Kidney (tissue), 2 donors: ENCODE results near the gene SCOC.

- PRO-cap, result bidirectional peak, plus-strand start at chr4:140150929, minus-strand start at chr4:140150844; bidirectional peak, plus-strand start at chr4:140151229, minus-strand start at chr4:140151157; bidirectional peak, plus-strand start at chr4:140151374, minus-strand start at chr4:140151516
- RRBS, result 2% methylated on average over 7 of the region's 59 CpGs
Measured at GRCh38 chr4:140150644-140151431, 3.1 kb downstream of the MAML3 start.

- PRO-cap, result bidirectional peak, plus-strand start at chr4:140237771, minus-strand start at chr4:140237708
- RRBS, result no CpG with 5 or more reads among the region's 14 CpGs
Measured at GRCh38 chr4:140237407-140238268, 83.7 kb upstream of the MAML3 start.

DNA sequence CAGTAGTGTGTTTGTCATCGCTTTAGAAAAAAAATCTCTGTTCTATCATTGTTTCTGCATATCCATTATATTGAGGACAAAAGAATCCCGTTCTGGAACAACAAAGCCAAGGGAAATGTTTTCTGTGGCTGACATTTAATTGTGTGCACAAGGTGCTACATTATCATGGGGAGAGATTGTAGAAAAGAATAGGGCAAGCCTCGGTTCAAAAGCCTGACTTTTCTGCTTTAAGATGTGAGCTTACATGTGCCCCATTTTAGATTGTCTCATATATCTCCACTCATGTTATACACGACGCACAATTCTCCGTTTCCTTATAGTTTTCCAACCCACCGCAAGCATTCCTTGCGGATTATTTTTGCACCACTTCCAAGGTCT lies 99.5 kb upstream of the MAML3 start:
- PRO-cap, result no peak
- RRBS, result no CpG with 5 or more reads among the region's 8 CpGs

GRCh38 chr4:140297116-140297616 lies 76.3 kb upstream of the SCOC start:
- PRO-cap, result no peak
- RRBS, result 38% methylated on average over 2 of the region's 8 CpGs

DNA sequence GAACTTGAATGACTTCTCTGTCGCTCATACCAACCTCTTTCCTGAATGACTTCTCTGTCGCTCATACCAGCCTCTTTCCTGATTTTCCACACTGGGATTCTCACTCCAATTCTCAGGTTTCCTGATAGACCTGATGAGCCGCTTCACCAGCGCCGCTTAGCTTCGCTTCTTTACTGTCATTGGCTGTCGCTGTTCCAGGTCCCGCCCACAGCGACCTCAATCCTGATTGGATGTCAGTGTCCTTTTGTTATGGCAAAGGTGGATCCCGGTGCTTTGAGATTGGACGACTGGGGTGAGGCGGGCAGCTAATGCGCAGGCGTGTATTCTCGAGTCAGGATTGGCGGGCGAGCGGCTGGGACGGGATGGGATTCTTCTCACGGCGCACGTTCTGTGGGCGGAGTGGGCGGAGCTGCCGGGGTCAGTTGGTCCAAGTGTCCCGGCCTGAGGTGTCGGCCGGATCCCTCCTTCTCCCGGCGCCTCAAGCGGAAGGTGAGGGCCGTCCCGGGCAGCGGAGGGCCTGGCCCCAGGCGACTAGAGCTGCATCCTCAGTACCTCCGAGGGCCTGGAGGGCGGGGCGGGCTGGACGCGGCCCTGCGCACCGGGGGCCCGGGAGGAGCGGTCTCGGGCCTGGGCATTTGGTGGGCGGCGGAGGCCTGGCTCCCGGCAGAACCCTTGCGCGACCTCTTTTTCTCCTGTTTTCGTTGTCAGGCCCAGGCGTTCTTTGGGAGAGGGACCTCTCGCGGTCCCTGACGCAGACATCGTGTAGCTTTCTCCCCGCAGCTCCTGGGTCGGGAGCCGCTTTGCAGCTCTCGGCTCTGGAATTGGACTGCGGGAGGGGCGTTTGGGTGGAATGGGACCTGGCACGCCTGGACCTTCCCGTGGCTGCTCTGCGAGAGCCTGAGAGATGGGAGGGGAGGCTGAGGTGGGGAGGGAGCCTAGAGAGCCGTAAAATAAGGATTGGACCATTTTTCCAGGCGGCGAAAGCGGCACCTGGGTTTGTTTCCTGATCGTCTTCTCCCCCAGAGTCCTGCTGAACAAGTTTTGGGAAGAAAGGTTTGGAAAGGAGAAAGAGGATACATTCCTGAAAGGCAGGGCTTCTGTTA lies at the start of gene SCOC:
TSS of gene SCOC (plus strand) at position 418 of the 1,103 bp plus-strand sequence.
- PRO-cap, result bidirectional peak, plus-strand start at position 406 of the sequence, minus-strand start at position 80 of the sequence; unidirectional peak, plus-strand start at position 551 of the sequence
- RRBS, result 1% methylated on average over 15 of the region's 70 CpGs

- PRO-cap, result no peak
- RRBS, result no CpG with 5 or more reads among the region's 12 CpGs
Measured at GRCh38 chr4:140645450-140646499, 77.0 kb upstream of the UCP1 start.

DNA sequence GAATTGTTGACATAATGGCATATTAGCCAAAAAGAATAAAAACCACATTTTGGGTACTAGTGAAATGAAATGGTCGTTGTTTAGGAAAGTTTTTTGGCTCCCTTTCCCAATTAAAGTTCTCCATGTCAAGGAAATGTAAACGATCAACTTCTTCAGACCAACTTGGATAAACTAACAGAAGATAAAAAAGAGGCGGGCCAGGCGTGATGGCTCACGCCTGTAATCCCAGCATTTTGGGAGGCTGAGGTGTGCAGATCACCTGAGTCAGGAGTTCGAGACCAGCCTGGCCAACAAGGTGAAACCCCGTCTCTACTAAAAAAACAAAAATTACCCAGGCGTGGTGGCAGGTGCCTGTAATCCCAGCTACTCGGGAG lies 60.2 kb downstream of the TBC1D9 start:
- PRO-cap, result unidirectional peak, plus-strand start at position 185 of the sequence
- RRBS, result no CpG with 5 or more reads among the region's 9 CpGs

DNA sequence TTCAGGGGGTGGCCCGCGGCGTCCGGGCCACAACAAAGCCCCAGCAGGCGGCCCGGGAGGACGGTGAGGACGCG lies 162 bp downstream of the TBC1D9 start:
- PRO-cap, result no peak
- RRBS, result 2% methylated on average over 4 of the region's 9 CpGs

DNA sequence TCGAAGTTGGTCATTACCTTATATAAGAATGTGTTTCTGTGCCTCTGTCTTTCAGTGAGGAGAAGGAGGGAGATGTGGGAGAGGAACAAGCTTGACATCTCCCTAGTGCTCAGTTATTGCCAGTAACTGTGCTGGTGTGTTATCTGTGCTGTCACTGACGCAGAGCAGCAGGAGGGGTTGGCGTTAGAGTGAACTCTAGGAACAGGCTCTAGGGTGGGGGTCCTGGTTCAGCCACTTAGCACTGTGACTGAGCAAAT lies 34.0 kb upstream of the TBC1D9 start:
- PRO-cap, result no peak
- RRBS, result no CpG with 5 or more reads among the region's 3 CpGs

- PRO-cap, result no peak
- RRBS, result no CpG with 5 or more reads among the region's 2 CpGs
Measured at GRCh38 chr4:141027247-141027864, 105.9 kb downstream of the RNF150 start.

DNA sequence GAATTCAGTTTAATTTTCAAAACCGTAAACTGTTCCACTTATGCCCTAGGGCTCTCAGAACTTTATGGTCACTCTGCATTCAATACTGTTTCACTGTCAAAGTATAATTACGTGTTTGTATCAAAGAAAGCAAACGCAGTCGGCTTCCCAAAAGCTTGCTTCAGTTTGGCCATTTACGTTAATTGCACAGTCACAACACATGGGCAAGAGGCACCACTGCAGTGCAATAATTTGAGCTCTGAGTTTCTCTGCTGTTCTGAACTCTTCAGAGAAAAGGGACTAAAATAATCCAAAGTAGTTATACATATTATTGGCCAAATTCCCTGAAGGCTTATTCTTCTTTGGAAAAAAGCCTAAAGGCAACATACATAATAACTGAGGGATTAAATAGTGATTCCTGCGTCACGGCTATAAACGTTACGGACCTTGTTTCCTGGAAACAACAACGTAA lies 51.4 kb downstream of the RNF150 start:
- PRO-cap, result no peak
- RRBS, result no CpG with 5 or more reads among the region's 10 CpGs

- PRO-cap, result no peak
- RRBS, result no CpG with 5 or more reads among the region's 3 CpGs
Measured at GRCh38 chr4:141107866-141108347, 25.4 kb downstream of the RNF150 start.

DNA sequence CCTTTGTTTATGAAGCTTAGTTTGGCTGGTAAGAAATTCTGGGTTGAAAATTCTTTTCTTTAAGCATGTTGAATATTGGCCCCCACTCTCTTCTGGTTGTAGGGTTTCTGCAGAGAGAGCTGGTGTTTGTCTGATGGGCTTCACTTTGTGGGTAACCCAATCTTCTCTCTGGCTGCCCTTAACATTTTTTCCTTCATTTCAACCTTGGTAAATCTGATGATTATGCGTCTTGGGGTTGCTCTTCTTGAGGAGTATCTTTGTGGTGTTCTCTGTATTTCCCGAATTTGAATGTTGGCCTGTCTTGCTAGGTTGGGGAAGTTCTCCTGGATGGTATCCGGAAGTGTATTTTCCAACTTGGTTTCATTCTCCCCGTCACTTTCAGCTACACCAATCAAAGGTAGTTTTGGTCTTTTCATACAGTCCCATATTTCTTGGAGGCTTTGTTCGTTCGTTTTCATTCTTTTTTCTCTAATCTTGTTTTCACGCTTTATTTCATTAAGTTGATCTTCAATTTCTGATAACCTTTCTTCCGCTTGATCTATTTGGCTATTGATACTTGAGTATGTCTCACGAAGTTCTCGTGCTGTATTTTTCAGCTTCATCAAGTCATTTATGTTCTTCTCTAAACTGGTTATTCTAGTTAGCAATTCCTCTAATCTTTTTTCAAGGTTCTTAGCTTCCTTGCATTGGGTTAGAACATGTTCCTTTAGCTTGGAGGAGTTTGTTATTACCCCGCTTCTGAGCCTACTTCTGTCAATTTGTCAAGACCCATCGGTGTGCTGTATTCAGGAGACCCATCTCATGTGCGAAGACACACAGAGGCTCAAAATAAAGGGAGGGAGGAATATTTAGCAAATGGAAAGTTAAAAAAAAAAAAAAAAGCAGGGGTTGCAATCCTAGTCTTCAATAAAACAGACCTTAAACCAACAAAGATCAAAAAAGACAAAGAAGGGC lies 20.5 kb downstream of the RNF150 start:
- PRO-cap, result no peak
- RRBS, result no CpG with 5 or more reads among the region's 13 CpGs

DNA sequence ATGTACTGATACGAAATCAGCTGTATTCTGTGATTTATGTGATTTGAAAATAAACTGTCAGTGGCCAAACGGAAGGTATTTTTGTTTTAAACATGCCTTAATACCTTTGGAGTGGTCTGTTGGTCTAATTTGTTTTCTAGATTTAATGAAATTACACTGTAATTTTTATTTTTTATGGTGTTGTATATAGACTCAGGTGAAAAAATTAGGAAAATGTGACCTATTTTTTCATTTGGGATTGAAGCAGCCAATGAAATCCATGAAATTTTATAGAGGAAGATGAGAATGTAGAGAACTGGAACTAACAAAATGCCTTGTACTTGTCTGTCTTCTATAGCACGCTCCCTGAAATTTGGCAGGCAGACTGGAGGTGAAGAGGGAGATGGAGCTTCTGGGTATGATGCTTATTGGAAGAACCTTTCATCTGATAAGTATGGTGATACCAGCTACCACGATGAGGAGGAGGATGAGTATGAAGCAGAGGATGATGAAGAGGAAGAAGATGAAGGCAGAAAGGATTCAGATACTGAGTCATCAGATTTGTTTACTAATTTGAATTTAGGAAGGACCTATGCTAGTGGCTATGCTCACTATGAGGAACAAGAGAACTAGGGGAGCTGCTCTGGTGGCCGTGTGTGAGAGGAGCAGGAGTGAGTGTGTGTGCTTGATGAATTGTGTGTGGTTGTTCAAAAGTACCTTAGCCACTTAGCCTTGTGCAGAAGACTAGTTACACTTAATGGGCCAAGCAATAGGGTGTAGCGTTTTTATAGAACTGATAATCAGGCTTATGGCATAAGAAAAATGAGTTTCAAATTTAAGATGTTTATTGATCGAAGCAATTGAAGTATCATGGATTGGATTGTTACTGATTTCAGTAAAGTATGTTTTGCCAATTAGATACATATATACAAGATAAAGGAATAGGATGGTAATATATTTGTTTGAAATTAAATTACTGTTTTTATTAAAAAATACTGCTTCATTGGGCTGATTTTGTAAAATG lies 13.0 kb downstream of the ZNF330 start:
- PRO-cap, result no peak
- RRBS, result no CpG with 5 or more reads among the region's 7 CpGs

GRCh38 chr4:142265643-142265947 lies 580.5 kb downstream of the INPP4B start:
- PRO-cap, result no peak
- RRBS, result no CpG with 5 or more reads among the region's 1 CpG

- PRO-cap, result no peak
- RRBS, result no CpG with 5 or more reads among the region's 4 CpGs
Measured at GRCh38 chr4:142351861-142352694, 494.0 kb downstream of the INPP4B start.

GRCh38 chr4:142406731-142407659 lies 439.1 kb downstream of the INPP4B start:
- PRO-cap, result no peak
- RRBS, result no CpG with 5 or more reads among the region's 8 CpGs

- PRO-cap, result no peak
- RRBS, result no CpG with 5 or more reads among the region's 2 CpGs
Measured at GRCh38 chr4:142556518-142556873, 289.6 kb downstream of the INPP4B start.

DNA sequence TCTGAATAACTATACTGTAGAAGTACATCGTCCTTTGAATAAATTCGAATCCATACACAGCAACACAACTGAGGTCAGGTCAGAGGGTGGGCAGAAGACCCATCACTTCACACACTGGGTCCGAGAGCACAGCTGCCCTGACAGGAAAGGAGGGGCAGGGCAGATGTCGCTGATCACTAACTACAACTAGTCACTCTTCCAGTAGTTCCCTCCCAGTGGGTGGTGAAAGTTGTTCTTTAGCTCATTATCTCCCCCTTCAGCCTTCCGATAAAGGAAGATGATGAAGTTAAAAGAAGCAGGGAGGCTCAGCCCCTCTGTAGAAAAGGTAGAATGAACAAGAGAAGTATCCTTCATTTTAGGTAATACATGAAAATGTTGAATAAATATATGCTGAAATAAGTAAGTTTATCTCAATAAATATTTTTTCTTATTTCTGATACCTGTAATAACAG lies 278.9 kb downstream of the INPP4B start:
- PRO-cap, result bidirectional peak, plus-strand start at position 270 of the sequence, minus-strand start at position 149 of the sequence
- RRBS, result no CpG with 5 or more reads among the region's 5 CpGs

DNA sequence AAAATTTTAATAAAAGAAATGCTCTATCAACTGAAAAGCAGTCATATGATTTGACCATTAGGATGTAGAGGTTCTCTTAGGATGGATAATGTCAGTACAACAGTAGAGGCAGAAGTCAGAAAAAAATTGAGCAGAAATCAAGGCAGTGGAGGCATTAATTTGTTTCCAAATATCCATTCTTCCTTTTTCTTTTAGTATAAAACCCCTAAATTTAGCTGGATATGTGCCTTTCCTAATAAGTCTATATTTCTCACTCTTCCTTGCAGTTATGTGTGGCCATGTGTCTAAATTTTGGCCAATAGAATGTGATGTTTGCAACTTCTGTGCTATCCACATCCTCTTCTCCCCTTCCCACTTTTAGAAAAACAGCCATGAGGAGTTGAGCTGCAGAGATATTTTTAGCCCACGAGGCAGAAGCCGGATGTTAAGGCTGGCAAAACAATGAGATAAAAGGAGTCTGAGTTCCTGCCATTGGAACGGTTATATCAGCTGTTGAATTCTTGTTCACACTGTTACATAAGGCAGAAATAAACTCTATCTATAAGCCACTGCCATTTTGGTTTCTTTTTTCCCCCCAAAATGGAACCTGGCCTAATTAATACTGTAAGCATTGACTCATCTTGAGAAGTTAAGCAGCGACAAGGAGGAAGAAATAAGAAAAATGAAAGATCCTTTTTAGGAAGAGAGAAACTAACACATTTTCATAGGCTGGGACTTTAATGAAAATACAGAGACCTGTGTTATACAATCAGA lies 200.7 kb downstream of the INPP4B start:
- PRO-cap, result no peak
- RRBS, result no CpG with 5 or more reads among the region's 4 CpGs